Measurements from ENCODE around the genes TRPV6, FAM131B, OR2A2, C7orf33 and ZNF777.

DNA sequence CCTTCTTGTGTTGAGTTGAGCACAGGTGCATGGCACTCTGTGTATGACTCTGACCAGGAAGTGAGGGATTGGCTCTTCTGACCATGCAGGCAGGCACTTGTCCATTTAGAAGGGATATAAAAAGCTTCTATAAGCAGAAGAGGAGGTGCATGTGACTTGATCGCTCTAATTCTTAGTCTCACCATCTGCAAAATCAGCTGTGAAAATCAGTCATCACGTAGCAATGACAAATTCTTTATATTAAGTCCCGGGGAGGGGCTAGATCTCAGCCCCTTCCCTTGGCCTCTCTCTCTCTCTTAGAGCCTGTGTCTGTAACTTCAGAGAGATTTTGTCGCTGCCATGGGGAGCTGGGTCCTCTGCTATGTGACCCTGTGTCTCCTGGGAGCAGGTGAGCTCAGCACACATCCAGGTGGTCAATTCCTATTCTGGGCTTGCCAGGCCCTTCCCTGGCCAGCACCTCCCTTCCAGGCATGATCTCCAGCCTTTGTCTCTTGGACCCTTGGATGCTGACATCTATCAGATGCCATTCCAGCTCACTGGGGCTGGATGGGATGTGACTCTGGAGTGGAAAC is 107.8 kb upstream of the PRSS1 start:
- PRO-cap, result no peak

DNA sequence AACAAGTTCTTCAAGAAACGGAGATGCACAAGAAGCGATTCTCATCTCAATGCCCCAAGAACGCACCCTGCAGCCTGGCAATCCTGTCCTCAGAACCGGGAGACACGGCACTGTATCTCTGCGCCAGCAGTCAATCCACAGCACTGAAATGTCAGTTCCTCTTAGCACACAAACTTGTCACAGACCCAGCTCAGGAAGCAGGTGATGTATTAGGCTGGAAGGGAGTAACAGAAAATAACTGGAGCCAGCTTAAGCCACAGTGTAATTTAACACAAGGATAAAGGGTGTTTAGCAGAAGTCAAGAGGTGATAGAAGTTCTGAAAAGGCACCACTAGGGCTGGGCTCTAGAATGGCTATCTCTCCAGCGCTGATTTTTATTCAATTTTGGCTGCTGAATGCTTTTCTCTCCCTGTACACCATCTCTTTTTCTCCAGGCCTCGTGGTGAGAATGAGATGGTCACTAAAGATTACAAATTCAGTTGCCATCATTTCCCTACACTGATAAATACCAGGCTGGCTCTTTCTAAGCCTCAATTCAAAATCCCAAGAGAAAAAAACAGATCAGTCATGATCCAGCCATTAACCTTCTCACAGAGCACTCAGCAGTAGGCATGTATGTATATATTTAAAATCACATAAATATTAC is 102.8 kb upstream of the PRSS1 start:
- PRO-cap, result no peak

DNA sequence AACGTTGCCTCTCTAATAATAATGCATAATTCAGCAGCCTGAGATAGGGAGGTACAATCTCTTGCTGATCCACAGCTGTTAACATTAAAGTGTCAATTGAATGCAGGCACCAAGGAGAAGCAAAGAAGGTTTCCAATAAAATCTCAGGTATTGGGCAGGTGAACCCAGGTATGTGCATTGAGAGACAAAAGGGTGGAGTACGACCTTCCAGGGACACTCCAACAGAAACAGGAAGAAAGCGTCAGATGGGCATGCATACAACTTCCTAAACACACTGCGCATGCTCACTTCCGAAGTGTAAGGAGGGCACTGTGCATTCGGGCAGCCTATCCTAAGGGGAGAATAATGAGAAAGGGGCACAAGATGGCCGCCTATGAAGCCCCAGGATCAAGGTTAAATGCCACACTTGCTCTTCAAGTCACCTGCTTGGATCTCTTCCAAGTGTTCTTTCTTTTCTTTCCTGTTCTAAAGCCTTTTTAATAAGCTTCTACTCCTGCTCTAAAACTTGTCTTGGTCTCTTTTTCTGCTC is 39.4 kb upstream of the PRSS1 start:
- PRO-cap, result no peak

GRCh38 chr7:142853797-142854872 is 741 bp upstream of the EPHB6 start:
- PRO-cap, result no peak

GRCh38 chr7:142885414-142886173 is at the start of gene TRPV6:
TRPV6 (minus strand) TSS chr7:142885745.
- PRO-cap, result no peak

GRCh38 chr7:143014957-143015494 is 11.9 kb downstream of the OR9A2 start:
- PRO-cap, result no peak

DNA sequence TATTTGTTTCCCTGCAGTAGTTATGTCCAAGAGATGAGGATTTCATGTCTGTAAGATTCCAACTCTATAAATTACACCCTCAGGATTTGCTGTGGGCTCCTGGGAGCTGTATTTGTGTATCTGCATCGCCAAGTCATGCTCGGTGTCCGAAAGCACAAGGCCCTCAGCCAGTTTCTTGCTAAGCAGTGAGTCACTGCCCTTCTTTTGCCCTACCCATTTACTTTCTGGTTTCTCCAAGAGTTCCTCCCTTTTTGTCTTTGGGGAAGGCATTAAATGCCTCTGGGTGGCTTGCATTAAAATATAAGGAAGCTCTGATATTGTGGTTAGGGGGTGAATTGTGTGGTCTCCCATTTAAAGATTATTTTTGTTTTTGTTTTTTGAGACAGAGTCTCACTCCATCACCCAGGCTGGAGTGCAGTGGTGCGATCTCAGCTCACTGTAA is 15.6 kb downstream of the CLCN1 start:
- PRO-cap, result no peak

DNA sequence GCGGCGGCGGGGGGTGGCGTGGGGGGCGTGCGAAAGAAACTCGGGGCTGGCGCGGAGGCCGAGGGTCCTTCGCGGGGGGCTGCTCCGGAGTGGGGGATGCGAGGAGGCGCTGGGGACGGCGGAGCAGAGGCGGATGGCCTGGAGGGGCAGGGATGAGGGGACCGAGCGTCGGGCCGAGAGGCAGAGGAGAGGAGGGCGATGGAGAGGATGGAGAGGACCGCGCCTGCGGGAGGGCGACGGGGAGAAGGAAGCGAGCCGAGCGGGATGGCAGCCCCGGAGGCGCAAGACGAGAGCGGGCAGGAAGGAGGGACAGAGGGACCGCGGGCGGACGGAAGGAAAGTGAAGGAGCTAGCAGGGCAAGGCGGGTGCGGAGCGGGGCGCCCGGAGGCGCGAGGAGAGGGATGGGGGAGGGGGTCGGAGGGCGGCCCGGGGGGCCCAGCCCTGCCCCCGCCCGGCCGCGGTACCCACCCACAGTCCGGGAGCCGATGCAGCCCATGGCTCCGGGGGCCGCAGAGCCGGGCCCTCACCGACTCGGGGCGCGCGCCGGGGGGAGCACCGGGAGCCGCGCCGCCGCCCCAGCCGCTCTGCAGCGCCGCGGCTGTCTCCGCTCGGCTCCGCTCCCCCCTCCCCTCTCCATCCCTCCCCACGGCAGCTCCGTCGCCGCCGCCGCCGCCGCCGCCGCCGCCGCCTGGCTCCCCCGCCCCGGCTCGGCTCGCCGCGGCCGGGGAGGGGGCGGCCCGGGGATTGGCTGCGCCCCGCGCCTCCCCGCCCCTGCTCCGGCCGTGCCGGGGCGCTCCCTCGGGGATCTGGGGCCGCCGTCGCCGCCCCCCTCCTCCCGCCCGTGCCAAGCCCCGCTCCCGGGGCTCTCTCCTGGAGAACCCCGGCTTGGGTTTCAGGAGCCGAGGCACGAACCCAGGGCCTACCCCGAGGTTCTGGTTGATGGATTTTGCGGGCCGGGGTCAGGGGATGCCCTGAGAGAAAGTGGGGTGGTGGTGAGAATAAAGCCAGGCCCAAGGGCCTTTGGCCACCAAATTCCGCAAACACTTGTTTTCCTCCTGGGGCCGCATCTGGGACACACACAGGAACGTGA is at the start of gene FAM131B:
TSS of gene FAM131B (minus strand) at position 606 of the 1,090 bp plus-strand sequence.
- PRO-cap, result unidirectional peak, minus-strand start at position 633 of the sequence

GRCh38 chr7:143391769-143392865 is 11.0 kb downstream of the ZYX start:
- PRO-cap, result bidirectional peak, plus-strand start at chr7:143392542, minus-strand start at chr7:143392251

DNA sequence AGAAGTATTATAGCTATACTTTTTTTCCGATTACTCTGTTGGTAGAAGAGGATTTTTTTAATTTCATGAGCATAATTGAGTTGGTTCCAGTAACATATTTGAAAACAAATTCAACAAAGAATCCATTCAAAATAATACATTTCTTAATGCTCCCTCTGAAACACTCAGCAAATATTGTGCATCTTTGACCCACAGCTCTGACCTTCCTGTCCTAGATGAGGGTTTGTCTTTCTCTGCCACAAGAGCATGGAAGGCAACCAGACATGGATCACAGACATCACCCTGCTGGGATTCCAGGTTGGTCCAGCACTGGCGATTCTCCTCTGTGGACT is at the start of gene OR2A2:
TSS of gene OR2A2 (plus strand) at position 247 of the 332 bp plus-strand sequence.
- PRO-cap, result no peak

DNA sequence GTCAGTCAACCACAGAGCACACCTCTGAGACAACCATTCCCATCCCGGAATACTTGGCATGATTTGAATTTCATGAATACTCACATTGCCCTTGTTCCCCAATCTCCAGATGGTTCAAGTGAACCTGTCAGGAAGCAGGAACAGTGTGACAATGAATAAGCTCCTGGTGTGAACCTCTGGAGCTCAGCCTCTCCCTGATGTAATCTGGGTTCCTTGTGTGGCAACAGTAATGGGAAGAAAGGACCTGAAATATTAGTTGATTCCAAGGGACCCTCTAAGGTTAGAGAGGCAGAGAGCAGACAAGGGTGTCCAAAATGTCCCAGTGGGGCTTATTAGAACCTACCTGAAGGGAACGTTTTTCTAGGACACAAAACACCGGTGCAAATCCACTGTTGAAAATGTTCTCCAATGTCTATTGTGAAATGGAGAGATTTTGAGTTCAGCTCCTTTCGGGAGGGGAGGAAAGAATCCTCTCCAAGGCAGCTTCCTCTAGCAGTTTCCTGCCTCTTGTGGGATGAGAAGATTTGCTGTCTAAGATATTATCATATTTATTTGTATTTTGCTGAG is 8.4 kb downstream of the OR2A7 start:
- PRO-cap, result no peak

DNA sequence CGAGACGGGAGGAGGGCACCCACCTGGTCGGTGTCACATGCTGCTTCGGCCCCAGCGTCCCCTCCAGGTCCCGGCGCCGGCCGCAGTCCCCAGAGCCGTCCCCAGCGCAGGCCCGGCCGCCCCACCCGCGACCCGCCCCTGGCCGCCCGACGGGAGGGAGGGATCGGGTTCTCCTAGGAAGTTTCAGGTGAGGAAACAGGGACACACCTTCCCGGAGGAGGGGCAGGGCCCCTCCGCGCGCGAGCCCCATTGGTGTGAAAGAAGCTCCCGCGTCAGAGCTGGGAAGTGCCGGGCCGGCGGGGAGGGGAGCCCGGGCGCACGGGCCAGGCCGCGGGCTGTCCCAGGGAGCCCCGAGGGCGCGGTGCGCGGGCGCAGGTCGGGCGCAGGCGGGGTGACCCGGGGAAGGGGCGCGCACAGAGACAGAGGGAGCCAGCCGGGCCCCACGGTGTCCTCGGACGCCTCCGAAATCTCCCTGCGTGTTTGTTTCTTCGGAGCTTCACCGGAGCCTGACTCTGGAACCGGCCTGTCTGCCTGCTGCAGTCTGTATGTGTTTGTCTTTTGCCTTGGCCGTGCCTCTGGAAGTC is 18.0 kb upstream of the OR2A1 start:
- PRO-cap, result no peak

GRCh38 chr7:145523586-145524071 is 593.0 kb upstream of the CNTNAP2 start:
- PRO-cap, result no peak

- PRO-cap, result no peak
Measured at GRCh38 chr7:148572002-148572650, 18.4 kb upstream of the C7orf33 start.

DNA sequence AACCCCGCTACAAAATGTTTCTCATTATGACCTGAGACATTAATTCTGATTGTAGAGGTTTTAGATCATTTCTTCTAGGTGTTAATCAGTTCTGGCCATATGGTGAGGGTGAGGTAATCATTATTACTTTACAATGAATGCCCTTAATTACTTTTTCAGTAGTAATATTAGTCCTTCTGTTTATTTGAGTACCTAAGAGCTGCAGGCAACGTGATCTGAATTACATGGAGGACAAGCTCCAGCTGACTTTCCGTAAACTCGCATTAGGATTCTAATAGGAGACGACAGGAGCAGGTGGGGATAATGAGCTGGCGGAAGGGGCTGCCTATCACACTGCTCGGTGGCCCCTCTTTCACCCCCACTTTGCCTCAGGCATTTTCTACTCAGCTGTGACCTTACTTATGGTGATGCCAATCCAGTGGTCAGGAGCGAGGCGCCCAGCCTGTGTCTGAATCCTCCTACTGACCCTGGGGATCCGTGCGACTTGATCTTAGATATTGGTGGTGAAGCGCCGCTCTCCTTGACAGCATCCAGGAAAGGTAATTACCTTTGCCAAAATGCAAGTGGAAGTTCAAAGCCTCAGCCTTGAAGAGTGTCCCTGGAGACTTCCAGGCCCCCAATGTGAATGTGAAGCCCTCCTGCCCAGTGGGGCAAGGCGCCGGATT is at the start of gene C7orf33:
TSS of gene C7orf33 (plus strand) at position 398 of the 665 bp plus-strand sequence.
- PRO-cap, result no peak

- PRO-cap, result no peak
Measured at GRCh38 chr7:148664282-148664685, 34.4 kb upstream of the CUL1 start.

DNA sequence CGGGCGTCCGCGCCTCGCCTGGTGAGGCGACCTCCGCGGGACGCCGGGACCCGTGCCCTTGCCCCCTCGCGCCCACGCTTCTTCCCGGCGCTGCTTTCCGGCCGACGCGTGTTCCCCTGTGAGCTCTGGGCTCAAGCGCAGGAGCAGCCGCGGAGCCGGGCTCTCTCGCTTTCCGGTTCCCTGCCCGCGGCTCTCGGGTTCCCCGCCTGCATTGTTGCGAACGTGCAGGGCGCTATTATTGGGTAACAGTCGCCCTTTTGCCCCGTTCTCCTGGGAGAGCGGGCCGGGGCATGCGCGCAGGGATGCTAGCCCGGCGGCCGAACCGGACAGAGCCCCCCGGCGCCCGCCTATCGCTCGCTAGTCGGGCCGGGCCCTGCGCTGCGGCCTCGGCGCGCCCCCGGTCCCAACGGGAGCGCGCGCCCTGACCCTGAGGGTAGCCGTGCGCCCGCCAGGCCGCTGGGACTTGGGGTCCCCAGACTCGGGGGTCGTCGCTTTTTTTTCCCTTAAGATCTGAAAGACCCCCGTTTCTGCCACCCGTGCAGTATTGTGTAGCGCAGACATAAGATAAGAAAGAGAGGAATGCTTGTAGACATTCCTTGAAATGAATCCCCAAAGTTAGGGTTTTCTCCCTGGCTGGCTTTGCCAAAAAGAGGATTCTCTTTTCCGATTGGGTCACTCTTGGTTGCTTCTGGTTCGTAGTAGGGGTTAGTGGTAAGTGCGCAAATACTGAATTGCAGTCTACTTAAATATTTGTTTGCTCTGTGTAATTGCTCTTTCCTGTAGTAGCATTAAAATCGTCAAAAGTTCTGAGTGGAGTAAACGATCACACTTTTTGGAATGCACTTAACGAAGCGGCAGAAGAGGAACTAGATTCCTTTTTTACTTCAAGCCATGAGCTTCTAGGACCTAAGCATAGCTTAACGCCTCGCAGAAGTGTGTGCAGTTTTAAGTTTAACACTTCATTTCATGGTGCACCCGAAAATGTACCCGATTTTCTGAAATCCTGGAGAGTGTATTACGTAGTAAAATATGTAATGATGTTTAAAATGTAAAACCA is 1.0 kb downstream of the CUL1 start:
- PRO-cap, result no peak

GRCh38 chr7:148882838-148883966 is 889 bp downstream of the EZH2 start:
- PRO-cap, result no peak

DNA sequence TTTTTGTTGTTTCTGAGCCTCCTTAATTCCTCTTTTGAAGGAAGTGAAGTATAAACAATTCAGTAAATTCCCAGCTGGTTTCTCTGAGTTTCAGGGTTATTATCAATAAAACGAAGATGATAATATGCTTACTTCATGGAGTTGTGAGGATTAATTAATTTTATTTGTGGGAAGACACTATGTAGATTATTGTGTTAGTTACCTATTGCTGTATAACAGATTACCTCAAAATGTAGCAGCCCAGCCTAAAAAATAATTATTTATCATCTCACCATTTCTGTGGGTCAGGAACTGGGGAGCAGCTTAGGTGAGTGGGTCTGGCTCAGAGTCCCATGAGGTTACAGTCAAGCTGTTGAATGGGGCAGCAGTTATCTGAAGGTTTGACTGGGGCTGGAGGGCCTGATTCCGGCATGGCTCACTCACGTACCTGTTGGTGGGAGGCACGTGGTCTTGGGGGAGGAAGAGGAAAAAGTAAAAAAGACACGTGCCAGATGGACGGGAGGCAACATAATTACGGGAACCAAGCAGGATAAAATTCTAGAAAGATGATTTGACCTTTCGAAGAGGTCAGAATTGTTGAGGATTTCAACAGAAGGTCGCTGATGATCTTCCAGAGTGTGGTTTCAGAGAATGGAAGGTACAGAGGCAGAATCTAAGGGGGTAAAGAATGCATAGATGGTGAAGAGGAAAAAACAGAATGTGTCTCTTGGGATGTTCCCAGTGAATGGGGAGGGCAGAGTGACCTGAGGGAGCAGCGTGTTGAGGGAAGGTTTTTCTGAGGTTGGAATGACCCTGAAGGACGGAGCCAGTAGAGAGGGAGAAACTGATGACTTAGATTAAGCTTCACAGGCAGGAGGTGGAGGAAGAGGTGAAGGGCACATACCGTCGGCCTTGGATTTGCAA is 8.6 kb downstream of the ZNF282 start:
- PRO-cap, result no peak

GRCh38 chr7:149460491-149461265 is at the start of gene ZNF777:
ZNF777 (minus strand) TSS chr7:149461062.
- PRO-cap, result bidirectional peak, plus-strand start at chr7:149460698, minus-strand start at chr7:149460547

Measured in aorta (tissue), 1 donor.